ENCODE measurements around a stretch of chr6.

GRCh38 chr6:160023749-160025091 lies 55.3 kb downstream of the IGF2R start:
- PRO-cap: no peak

DNA sequence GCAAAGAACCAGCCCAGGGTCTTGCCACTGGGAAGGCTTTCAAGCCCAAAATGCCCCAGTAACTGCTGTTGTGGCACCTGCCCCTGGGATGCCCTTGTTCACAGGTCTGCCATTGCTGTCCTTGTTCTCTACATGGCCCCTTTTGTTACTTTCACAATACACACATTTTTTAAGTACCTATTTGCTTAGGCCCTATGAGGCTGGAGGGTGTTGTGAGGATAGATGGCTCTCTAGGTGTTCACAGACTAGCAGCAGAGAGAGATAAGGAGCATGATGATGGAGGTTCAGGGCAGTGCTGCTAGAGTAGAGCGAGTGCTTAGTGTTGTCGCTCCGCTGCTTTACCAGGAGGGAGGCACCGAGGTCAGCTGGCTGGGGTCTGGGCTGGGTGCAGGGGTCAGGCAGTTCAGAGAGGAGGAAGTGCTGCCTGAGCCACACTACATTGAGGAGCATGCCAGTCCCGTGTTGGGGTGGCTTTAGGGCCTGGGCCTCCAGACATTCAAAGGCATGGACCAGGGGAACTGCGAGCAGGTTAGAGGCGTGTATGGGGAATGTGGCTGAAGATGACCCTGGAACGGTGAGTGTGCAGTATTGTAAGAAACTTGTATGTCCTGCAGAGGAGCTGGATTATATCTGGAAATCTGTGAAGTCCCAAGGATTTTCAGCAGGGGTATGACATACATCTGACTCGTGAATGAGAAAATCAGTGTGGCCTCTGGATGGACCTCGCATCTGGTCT lies 66.8 kb downstream of the IGF2R start:
- PRO-cap: no peak

DNA sequence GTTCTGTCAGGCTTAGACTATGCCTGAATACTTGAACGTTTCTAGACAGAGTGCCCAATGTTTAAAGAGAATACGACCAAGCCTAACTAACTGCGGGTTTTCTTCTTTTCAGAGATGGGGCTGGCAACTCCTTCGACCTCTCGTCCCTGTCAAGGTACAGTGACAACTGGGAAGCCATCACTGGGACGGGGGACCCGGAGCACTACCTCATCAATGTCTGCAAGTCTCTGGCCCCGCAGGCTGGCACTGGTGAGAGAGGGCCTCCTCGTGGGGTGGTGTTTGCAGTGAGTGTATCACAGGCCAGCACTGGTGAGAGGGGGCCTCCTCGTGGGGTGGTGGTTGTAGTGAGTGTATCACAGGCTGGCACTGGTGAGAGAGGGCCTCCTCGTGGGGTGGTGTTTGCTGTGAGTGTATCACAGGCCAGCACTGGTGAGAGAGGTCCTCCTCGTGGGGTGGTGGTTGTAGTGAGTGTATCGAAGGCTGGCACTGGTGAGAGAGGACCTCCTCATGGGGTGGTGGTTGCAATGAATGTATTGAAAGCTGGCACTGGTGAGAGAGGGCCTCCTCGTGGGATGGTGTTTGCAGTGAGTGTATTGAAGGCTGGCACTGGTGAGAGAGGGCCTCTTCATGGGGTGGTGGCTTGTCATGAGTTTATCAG lies 53.3 kb upstream of the SLC22A1 start:
- PRO-cap: no peak

- PRO-cap: no peak
Observed at GRCh38 chr6:160120168-160120472, 1.5 kb upstream of the SLC22A1 start.

DNA sequence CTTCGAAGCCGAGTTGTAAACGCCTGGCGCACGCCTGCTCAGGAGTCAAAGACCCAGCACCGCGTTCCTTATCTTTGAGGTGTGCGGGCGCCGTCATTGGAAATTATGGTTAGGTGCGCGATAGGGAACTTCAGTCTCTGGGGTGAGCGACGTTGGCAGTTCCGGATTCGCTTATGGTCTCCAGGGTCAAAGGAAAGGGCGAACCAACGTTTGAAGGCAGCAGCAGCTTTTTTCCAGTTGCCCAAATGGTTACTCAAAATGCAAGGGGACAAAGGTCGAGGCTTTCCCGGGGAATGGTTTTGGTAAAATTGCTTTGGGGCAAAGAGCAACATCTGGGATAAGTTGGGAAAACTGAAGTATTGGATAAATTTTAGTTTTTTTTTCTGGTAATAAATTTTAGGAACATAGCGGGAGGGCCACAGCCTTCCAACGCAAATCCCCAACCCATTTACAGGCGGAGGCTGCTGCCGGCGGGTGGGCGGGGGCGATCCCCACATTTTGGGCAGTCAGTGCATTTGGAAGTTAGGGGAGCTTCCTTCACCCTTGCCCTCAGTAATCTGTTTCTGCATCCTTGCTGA lies 1.0 kb downstream of the SLC22A3 start:
- PRO-cap: no peak

- PRO-cap: no peak
Observed at GRCh38 chr6:160973343-160973861, 18.2 kb upstream of the MAP3K4 start.

- PRO-cap: no peak
Observed at GRCh38 chr6:161048469-161048992, 57.0 kb downstream of the MAP3K4 start.

DNA sequence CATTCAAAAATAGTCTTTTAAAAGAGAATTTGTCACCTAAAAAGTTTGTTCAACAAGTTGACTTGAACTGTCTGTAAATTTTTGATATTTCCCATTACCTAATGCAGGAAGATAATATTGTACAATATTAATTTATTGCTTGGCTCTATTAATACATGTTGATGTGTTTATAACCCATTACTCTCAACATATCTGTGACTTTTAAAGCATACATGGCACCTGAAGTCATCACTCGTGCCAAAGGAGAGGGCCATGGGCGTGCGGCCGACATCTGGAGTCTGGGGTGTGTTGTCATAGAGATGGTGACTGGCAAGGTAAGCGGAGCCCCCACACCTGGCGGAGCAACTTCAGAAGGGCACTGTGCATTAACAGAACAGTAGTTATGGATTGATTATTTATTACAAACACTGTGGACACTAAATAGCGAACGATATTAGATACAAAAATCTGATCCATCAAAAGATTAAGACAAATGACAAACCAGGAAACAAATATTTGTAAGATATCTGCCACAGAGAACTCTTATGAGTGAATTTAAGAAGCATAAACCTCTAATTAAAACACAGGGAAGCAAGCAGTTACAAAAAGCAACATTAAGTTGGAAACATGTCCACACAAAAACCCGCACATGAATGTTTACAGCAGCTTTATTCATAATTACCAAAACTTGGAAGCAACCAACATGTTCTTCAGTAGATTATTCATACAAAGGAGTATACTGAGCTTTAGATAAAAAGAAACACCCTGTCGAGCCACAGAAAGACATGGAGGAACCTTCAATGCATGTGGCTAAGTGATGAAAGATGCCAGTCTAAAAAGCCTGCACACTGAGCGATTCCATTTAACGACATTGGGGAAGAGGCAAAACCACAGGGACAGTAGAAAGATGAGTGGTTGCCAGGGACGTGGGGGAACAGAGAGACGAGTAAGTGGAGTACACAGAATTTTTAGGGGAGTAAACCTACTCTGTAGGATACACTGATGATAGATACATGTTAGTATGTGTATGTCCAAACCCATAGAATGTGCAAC lies 121.2 kb downstream of the MAP3K4 start:
- PRO-cap: no peak

GRCh38 chr6:161254717-161255484 lies 19.0 kb downstream of the AGPAT4 start:
- PRO-cap: no peak

- PRO-cap: no peak
Observed at GRCh38 chr6:161940636-161940864, 666.7 kb upstream of the AGPAT4 start.

- PRO-cap: no peak
Observed at GRCh38 chr6:162681279-162681966, 46.1 kb downstream of the PRKN start.

DNA sequence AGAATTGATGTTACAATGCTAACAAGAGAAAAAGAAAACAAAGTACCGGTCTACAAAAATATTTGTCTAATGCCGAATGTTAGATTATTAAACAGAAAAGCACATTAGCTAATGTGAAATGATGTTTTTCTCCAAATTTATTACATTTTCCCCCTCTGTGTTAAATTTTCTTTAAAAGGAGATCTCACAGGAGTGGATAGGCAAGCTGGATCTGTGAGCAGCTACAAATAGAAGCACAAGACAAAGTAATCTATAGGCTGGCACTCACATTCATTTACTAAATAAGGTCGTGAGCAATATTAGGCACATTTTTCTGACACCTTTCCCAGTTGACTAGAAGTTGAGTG lies 205.8 kb upstream of the QKI start:
- PRO-cap: no peak

GRCh38 chr6:163338749-163339587 lies 75.5 kb upstream of the QKI start:
- PRO-cap: no peak

DNA sequence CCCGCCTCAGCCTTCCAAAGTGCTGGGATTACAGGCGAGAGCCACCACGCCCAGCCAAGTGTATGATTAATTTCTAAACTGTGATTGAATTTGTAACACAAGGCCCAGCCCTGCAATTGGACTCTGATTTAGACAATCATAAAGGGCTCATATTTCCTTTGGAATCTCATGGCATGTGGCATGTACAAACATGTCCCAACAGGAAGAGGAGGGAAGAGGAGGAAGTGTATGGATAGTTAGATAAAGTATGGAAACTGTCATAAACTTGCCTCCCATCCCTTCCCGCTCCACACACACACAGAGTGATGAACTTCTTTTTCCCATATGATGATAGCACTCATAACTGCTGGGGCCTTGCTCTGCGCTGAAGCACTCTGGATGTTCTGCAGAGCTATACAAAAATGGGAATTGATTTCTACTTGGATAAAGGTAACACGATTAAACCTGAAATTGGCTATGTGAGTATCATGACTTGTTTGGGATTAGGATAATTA lies 27.1 kb upstream of the QKI start:
- PRO-cap: no peak

DNA sequence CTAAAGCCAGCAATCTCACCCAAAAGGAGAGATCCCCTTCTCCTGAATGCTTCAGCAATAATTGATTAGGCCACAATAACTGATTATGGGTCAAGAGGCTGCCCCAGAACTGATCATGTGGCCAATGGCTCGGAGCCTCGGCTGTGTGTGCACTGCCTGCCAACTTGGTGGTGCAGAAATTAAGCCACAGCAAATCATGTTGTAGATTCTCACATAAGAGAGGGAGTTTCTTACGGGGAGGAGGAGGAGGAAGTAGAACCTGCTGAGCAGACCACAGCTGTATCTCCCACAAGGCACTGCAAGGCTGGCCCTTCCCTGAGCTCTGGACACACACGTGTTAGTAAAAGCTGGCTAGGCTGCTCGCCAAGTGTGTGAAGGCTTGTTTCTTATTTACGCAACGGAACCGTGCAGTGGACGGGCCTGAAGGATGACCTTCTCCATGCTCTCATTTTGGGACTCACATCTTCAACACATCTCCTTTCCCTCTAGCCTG lies 15.8 kb upstream of the QKI start:
- PRO-cap: no peak

- PRO-cap: no peak
Observed at GRCh38 chr6:163500101-163500527, 85.6 kb downstream of the QKI start.

GRCh38 chr6:163518760-163519493 lies 104.4 kb downstream of the QKI start:
- PRO-cap: no peak

GRCh38 chr6:163712070-163712639 lies 297.6 kb downstream of the QKI start:
- PRO-cap: no peak

DNA sequence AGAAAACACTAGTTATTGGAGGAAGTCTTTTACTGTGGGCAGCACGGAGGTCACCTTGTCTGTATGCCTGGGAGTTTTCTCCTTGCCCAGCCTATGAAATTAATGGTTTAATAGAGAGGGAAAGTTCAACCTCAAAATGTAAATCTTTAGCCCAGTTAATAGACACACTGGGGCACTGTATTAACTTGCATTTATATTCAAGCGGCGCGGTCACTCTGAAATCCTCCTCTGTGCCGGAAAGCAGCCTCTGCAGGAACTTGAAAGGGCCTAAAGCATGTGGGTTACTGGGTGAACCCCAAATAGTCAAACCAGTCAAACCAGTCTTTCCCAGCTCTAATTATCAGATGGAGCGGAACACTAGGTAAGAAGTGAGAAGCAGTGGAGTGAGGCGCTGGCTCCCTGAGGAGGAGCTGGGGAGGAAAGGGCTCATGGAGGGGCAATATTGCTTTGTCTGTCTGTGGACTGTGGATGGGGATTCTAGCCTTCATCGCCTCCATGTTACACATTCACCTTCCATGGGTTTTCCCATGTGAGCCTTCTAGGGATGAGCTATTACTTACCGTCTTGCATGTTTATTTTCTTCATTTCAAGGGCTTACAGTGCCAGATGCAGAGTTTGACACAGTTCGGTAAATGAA lies 531.3 kb downstream of the QKI start:
- PRO-cap: no peak

DNA sequence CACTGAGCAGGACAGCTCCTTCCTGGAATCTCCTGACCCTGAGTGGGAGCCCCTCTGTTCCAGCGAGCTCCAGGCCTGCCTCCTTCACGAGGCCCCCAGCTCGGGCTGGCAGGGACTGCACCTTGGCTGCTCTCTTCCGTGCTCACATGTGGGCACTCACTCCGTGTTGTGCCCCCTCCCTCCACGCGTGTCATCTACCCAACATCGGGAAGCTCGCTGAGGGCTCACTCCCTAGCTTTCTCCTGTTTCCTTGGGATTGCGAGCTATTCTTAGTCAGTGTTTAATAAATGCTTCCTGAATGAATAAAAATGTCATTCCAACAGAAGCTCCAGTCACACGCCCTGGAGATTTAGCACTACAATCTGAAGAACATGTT lies 545.1 kb downstream of the QKI start:
- PRO-cap: no peak